Hair follicular keratinocyte (primary cell): ENCODE measurements around the genes TCAP, GRB7 and PSMD3.

DNA sequence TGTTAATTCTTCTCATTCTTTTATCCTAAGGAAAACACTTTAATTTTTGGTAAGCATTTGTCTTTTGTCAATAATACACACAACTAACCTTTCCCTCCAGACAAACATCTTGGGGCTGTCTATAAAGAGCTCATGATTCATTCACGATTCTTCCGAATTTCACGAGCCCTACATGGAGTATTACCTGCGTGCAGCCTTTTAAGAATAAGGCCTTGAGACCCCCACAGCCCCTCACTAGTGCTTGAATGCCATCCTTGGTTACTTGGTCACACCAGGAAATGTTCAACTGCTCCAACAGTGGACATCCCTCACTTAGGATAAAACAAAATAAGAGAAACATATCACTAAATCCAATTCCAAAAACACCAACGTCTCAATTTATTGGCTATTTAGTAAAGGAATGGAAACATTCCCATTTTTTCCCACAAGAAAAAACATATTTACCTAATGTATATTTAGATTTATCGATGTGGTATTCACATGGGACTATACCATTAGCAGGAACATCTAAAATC, 56.9 kb upstream of the STAC2 start:
- RAMPAGE, long total RNA = no peak

- RAMPAGE, long total RNA = no peak
Observed at GRCh38 chr17:39628974-39629836, 2.5 kb downstream of the PPP1R1B start.

DNA sequence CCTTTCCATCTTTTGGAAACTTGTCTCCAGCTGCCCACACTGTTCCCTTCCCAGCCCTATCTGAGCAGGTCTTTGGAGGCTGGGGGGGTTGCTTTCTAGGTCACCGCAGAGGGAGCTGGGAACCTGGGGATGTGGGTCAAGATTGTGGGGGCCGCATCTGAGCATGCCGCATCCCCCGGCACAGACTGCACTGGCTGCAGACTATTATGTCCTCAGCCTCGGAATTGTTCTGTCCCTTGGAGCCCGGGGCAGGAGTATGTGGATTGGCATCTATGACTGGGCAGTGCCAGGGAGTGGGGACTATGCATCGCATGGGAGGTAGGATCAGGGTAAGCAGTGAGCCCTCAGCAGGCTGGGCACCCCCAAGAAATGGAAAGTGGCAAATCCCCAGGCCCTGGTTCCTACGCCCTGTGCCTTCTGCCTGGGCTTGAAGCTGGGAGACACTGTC, 3.8 kb upstream of the STARD3 start:
- RAMPAGE, long total RNA = no peak

- RAMPAGE, long total RNA = no peak
Observed at GRCh38 chr17:39638142-39638812, 1.3 kb downstream of the STARD3 start.

GRCh38 chr17:39660113-39660646, 5.0 kb upstream of the TCAP start:
- RAMPAGE, long total RNA = no peak

- RAMPAGE, long total RNA = no peak
Observed at GRCh38 chr17:39660882-39661809, 4.0 kb upstream of the TCAP start.

GRCh38 chr17:39665099-39665541, at the start of gene TCAP:
TCAP (plus strand) TSS chr17:39665349.
- RAMPAGE, long total RNA = no peak

- RAMPAGE, long total RNA = no peak
Observed at GRCh38 chr17:39669792-39670879, 1.9 kb downstream of the PNMT start.

DNA sequence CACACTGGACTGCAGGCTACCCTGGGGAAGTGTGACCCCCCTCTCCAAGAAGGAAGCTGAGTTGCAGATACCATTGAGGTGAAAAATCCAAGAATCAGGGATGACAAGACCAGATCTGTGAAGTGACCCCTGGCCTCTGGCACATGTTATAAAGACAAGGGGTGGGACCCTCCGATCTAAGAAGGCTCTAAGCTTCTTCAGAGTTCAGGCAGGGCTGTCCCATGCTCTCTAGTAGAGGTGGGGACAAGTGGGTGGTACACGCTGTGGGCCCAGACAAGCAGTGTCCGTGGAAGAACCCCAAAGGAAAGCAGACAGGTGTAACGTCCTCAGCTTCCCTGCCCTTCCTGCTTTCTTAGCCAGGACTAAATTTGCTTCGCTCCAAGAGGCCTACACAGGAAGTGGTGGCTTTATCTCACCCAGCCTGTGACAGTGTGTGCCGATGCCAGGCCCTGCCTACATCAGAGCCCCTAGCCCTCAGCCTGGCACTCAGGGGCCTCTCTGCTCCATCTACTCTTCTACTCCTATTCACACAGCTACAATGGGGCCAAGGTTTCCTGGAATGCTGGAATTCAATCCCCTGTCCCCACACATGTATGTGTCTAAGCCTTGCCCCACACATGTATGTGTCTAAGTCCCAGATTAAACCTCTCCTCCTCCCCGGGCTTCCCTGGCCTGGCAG, 8.4 kb downstream of the PGAP3 start:
- RAMPAGE, long total RNA = no peak

GRCh38 chr17:39688553-39689092, 766 bp upstream of the PGAP3 start:
- RAMPAGE, long total RNA = no peak

- RAMPAGE, long total RNA = no peak
Observed at GRCh38 chr17:39701004-39702077, 1.5 kb downstream of the ERBB2 start.

GRCh38 chr17:39719333-39720097, 10.8 kb downstream of the MIEN1 start:
- RAMPAGE, long total RNA = no peak

DNA sequence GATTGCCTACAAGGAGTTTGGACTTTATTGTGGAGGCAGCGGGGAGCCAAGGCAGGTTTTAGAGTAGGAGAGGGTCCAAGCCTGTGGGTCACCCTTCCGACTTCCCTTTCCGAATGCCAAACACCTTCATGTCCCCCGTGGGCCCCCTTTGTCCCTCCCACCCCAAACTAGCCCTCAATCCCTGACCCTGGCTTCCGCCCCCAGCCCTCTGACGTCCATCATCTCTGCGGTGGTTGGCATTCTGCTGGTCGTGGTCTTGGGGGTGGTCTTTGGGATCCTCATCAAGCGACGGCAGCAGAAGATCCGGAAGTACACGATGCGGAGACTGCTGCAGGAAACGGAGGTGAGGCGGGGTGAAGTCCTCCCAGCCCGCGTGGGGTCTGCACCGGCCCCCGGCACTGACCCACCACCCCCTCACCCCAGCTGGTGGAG, 7.2 kb downstream of the MIEN1 start:
- RAMPAGE, long total RNA = no peak

DNA sequence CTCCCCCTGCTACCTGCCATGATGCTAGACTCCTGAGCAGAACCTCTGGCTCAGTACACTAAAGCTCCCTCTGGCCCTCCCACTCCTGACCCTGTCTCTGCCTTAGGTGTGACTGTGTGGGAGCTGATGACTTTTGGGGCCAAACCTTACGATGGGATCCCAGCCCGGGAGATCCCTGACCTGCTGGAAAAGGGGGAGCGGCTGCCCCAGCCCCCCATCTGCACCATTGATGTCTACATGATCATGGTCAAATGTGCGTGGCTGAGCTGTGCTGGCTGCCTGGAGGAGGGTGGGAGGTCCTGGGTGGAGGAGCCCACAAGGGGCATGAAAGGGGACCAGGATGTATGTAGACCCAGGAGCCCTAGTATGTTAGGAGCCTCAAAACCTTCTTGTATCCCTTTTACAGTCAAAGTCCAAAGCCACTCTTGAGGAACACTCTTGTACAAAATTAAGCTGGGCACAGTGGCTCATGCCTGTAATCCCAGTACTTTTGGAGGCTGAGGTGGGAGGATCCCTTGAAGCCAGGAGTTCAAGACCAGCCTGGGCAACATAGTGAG, 4.7 kb downstream of the MIEN1 start:
- RAMPAGE, long total RNA = no peak

- RAMPAGE, long total RNA = no peak
Observed at GRCh38 chr17:39737209-39738058, at the start of gene GRB7. GRB7 (plus strand) TSS chr17:39737938.

DNA sequence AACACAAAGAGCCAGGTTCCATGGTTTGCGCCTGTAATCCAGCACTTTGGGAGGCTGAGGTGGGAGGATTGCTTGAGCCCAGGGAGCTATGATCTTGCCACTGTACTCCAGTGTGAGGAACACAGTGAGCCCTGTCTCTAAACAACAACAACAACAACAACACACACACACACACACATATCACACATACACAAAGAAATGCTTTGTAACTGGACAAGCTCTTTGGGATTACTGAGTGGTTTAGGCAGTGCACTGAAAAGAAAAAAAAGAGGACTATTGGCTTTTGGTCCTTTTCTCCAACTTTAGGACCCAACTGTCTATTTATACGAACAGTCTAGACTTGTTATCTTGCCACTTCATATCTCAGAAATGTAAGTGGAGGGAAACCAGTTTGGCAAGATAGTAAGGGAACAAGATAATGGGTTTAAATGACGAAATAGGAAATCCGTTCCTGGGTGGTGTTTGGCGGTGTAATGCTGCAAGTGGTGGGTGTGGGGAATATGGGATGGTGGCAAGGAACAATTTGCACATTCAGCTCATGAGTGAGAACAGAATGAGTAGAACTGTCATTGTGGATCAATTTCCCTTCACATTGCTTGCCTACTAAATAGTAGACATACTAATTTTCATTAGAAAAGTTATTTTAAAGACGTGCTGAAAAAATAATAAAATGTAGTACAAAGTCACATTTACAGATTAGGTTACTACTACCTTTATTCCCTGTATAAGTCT, 44.7 kb downstream of the GRB7 start:
- RAMPAGE, long total RNA = no peak

- RAMPAGE, long total RNA = no peak
Observed at GRCh38 chr17:39928473-39928937, 973 bp downstream of the LRRC3C start.

DNA sequence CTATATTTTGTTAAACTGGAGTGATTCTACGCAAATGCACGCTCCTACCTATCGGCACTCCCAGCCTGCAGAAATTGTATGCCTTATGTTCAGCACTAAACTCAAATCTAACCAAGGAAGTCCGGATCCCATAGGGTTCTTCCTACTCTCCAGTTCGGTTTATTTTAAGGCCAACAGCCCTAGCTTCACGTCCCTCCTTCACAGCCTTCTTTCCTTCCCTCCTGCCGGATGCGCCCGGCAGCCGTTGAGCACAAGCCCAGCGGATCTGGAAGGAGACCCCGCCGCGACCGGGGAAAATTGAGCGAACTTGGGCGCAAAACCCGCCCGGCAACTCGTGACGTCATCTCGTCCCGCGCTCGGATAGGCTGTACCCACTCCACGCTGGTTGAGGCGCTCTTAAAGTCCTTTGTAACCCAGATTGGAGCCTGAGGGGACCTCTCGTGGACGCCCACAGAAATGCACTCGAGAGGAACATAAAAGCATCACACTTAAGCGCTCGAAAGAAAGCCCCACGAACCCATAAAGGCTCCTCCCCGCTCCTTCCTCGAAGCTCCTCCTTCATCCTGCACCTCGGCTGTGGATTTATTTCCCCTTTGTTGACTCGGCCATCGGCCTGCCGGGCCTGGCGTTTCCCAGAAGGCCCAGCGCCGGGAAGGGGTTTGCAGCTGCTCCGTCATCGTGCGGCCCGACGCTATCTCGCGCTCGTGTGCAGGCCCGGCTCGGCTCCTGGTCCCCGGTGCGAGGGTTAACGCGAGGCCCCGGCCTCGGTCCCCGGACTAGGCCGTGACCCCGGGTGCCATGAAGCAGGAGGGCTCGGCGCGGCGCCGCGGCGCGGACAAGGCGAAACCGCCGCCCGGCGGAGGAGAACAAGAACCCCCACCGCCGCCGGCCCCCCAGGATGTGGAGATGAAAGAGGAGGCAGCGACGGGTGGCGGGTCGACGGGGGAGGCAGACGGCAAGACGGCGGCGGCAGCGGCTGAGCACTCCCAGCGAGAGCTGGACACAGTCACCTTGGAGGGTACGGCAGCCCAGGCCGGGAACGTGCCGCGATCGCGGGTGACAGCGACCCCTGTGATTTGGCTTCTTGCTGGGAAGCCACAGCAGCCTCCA, at the start of gene PSMD3:
PSMD3 (plus strand) TSS at position 635 of the 1,110 bp plus-strand sequence.
- RAMPAGE, long total RNA = no peak

DNA sequence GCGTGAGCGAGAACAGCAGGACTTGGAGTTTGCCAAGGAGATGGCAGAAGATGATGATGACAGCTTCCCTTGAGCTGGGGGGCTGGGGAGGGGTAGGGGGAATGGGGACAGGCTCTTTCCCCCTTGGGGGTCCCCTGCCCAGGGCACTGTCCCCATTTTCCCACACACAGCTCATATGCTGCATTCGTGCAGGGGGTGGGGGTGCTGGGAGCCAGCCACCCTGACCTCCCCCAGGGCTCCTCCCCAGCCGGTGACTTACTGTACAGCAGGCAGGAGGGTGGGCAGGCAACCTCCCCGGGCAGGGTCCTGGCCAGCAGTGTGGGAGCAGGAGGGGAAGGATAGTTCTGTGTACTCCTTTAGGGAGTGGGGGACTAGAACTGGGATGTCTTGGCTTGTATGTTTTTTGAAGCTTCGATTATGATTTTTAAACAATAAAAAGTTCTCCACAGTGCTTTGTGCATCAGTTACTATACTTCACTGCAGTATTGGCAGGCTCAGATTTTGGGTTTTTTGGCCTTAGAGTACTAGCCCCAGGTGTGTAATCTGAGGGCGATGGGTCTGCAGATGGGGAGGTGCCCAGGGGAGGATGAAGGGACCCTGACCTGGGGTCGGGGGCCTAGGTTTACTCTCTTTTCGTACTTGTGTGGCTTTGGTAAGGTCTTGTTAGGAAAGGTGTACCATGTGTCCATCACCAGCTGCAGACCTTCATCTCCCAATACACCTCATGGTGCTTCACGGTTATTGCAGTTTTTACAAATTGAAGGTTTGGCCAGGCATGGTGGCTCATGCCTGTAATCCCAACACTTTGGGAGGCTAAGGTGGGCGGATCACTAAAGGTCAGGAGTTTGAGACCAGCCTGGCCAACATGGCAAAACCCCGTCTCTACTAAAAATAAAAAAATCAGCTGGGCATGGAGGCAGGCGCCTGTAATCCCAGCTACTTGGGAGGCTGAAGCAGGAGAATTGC, 17.2 kb downstream of the PSMD3 start:
- RAMPAGE, long total RNA = no peak

- RAMPAGE, long total RNA = no peak
Observed at GRCh38 chr17:40017313-40018130, 2.3 kb downstream of the CSF3 start.